Epidermal melanocyte (primary cell): Measurements from ENCODE around the gene TRUB1.

DNA sequence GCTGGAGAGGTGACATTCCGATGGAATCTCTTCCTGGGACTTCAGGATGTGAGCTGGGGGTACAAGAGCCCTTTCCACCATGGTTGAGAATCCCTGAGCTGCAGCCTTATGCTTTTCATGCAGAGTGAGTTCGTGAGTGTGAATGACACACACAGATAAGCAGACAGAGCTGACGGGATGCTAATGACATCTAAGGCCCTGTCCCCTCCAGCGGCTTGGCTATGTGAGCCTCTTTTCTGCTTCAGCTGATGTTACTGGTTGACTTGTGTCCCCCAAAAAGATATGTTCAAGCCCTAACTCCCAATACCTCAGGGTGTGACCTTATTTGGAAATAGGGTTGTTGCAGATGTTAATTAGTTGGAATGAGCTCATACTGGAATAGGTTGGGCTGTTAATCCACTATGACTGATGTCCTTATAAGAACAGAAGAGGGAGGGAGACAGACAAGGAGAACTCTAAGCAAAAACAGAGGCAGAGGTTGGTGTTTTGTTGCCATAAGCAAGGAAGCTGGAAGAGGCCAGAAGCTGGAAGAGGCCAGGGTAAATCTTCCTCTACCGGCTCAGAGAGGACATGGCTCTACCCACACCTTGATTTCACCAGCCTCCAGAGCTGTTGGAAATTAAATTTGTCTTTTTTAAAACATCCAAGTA, 111.2 kb upstream of the AFAP1L2 start:
- RRBS = no CpG with 5 or more reads among the region's 5 CpGs

DNA sequence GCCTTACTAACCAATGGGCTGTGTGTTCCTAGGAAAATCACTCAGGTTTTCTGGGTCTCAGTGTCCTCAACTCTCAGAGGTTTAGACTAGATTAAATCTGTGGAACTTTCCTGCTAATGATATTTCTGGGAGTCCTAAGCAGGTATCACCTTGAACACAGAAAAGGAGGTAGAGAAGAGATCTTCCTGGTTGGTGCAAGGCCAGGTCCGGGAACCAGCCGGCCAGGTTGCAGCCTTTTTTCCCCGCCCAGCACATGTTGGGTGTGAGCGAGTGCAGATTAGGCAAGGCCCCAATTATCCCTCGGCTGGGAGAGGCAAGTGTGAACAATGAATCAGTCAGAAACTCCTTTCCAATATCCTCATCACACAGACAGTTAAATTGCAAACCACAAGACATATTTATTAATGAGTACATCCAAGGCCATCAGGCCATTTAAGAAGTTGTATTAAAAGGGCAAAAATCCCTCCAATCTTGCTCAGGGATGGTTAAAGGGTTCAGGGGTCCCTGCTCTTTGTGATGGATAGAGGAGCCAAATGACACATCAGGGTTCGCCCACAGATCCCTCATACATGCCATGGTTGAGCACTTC, 115.0 kb upstream of the AFAP1L2 start:
- RRBS = no CpG with 5 or more reads among the region's 6 CpGs

- RRBS = no CpG with 5 or more reads among the region's 14 CpGs
Observed at GRCh38 chr10:114524734-114526136, 120.9 kb upstream of the AFAP1L2 start.

GRCh38 chr10:114576789-114577584, 81.1 kb downstream of the ABLIM1 start:
- RRBS = no CpG with 5 or more reads among the region's 3 CpGs

GRCh38 chr10:114623555-114623772, 34.6 kb downstream of the ABLIM1 start:
- RRBS = no CpG with 5 or more reads among the region's 1 CpG

- RRBS = no CpG with 5 or more reads among the region's 3 CpGs
Observed at GRCh38 chr10:114630715-114631177, 27.3 kb downstream of the ABLIM1 start.

DNA sequence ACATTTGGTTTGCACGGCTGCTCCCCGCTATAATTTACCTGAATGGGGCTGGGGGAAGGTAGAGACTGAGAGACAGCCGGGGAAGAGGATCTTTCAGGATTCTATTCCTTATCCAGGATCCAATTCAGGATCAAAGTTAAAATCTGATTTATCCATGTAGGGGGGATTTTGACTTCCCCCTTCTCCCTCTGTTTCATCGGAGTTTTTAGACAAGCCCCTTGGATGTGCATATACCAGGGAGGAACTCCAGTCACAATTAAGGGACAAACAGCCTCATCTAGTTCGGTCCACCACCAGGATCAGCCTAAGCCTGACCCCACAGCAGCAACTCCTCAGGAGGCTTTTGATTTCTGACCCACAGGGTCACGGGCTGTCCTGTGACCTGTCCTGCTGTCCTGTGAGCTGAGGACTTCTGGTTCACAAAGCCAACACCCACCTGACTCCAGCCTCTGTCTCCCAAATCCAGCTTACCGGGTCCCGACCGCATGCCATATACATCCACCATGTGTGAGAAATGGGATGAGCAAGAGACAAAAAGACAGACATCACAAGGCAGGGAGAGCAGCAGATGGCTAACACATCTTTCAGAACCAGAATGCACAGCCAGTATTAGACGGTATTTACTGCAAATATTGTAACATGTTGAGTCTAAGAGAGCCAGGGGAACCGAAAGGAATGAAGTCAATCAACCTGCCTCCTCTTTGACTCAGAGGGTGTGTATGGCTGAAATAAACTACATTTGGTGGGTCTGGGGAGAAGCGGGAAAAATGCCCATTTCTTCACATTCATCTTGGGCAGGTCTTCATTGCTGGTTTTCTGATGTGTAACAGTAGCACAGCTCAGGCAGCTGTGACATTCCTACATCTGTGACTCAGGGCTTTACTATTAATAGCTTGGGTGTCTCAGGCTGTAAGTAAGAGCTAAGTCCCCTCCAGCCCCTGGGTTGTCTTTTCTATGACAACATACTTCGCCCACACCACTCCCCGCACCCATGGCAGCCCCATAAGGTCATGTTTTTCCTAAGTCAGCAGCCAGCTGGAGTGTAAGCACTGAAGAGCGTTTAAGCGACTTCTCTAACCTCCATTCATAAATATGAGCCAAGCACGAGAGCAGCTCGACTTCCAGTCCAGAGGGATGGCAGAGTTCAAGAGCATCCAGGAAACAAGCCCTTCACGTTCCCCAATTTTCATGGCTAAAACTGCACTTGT, 25.1 kb downstream of the ABLIM1 start:
- RRBS = no CpG with 5 or more reads among the region's 19 CpGs

GRCh38 chr10:114822172-114823276, 944 bp downstream of the FHIP2A start:
- RRBS = 3% methylated on average over 23 of the region's 54 CpGs

GRCh38 chr10:114937852-114939118, at the start of gene TRUB1:
Gene TRUB1 (plus strand): TSS chr10:114938195.
- RRBS = no CpG with 5 or more reads among the region's 52 CpGs

DNA sequence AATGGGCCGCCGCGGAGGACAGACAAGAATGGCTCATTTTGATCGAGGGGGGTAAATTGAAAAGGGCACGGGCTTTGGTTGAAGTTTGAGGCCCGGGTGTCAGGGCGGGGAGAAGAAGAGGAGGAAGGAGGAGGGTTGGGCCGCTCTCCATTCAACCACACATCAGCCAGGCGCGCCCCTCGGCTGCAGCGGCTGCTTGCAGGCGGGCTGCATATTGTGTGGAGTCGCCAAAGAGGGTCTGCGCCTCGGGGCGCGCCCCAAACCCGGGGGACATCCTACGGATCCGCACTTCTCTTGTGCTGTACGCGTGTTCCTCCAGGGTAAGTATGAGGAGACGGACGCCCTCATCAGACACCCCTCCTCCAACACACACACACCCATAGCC, 1.4 kb upstream of the GFRA1 start:
- RRBS = no CpG with 5 or more reads among the region's 25 CpGs

GRCh38 chr10:117126346-117126566, 11.8 kb downstream of the VAX1 start:
- RRBS = 25% methylated on average over 2 of the region's 15 CpGs

- RRBS = no CpG with 5 or more reads among the region's 6 CpGs
Observed at GRCh38 chr10:118057079-118057619, 10.4 kb upstream of the RAB11FIP2 start.

GRCh38 chr10:118669115-118669880, 73.8 kb upstream of the PRLHR start:
- RRBS = no CpG with 5 or more reads among the region's 16 CpGs

DNA sequence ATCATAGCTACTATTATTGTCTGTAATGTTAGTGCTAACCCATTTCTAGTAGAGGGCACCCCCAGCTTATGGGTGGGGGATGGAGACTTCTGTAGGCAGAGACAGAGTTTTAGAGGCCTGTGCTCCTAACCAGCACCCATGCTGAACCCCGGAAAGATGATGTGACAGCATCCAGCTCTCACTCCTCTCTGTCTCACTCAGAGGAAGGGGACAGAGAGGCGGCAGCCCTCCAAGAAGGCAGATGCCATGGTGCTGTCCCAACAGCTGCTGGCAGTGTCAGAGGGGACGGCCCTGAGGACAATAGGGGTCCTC, 74.4 kb upstream of the PRLHR start:
- RRBS = no CpG with 5 or more reads among the region's 3 CpGs

DNA sequence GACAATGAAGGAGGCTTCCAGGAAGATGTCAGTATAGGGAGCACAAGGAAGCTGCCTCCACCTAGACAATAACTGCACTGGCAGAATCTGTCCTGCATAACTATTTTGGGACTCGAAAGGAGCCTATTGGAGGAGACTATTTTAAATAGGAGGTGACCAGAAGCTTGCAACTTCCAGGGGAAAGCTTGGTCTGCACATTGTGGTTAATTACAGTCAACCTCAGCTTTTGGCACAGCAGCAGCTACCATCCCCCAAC, 46.3 kb upstream of the NANOS1 start:
- RRBS = no CpG with 5 or more reads among the region's 1 CpG

DNA sequence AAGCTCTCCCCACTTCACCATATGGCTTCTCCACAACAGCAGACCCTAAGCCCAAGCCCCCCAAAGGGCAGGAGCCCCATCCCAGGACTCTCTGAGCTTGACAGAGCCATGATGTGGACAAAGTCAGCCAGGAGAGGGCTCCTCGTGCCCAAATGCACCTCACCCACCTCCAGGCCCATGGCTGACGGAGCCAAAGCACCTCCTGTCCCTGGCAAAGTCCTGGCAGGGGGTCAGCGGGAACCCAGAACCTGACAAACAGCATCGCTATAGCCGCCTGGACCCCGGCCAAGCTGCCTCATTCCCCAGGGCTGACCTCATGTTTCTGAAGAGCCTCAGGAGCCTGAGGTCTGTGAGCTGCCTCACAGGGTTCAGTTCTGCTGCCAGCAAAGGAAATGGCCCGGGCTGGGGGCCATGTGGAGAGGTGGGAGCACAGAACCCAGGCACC, 4.3 kb upstream of the NANOS1 start:
- RRBS = no CpG with 5 or more reads among the region's 7 CpGs

DNA sequence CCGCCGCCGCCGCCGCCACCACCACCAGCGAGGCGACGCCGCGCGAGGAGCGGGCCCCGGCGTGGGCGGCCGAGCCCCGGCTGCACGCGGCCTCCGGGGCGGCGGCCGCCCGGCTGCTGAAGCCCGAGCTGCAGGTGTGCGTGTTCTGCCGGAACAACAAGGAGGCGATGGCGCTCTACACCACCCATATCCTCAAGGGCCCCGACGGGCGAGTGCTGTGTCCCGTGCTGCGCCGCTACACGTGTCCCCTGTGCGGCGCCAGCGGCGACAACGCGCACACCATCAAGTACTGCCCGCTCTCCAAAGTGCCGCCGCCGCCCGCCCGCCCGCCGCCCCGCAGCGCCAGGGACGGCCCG, 768 bp downstream of the NANOS1 start:
- RRBS = 1% methylated on average over 3 of the region's 54 CpGs

GRCh38 chr10:119038096-119038631, 8.7 kb downstream of the NANOS1 start:
- RRBS = no CpG with 5 or more reads among the region's 10 CpGs

GRCh38 chr10:119049549-119050334, 20.2 kb downstream of the NANOS1 start:
- RRBS = no CpG with 5 or more reads among the region's 18 CpGs